Sciatic nerve (tissue), 1 donor: ENCODE data around the genes EXOC1L and CEP135.

- PRO-cap = no peak
Observed at GRCh38 chr4:54065030-54065201, 511 bp upstream of the CHIC2 start.

- PRO-cap = no peak
Observed at GRCh38 chr4:54534902-54535308, 122.9 kb upstream of the KIT start.

- PRO-cap = no peak
Observed at GRCh38 chr4:54590786-54591046, 67.0 kb upstream of the KIT start.

- PRO-cap = no peak
Observed at GRCh38 chr4:54632917-54633425, 24.8 kb upstream of the KIT start.

- PRO-cap = no peak
Observed at GRCh38 chr4:55121188-55121766, 4.1 kb downstream of the KDR start.

DNA sequence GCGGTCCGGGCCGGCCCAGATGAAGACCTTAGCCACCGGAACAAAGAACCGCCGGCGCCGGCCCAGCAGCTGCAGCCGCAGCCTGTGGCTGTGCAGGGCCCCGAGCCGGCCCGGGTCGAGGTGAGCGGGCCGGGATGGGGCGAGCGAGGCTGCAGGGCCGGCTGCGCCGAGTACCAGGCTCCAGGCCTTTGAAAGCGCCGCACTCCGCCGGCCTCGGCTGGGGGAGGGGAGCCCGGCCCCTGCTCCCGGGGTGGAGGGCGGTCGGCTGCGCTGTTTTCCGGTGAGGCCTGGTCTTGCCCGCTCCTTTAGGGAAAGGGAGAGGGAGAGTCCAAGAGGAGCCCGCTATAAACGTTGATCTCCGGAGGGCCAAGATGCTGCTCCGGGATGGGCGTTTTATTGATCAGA, 522 bp downstream of the TMEM165 start:
- PRO-cap = bidirectional peak, plus-strand start at position 312 of the sequence, minus-strand start at position 190 of the sequence

DNA sequence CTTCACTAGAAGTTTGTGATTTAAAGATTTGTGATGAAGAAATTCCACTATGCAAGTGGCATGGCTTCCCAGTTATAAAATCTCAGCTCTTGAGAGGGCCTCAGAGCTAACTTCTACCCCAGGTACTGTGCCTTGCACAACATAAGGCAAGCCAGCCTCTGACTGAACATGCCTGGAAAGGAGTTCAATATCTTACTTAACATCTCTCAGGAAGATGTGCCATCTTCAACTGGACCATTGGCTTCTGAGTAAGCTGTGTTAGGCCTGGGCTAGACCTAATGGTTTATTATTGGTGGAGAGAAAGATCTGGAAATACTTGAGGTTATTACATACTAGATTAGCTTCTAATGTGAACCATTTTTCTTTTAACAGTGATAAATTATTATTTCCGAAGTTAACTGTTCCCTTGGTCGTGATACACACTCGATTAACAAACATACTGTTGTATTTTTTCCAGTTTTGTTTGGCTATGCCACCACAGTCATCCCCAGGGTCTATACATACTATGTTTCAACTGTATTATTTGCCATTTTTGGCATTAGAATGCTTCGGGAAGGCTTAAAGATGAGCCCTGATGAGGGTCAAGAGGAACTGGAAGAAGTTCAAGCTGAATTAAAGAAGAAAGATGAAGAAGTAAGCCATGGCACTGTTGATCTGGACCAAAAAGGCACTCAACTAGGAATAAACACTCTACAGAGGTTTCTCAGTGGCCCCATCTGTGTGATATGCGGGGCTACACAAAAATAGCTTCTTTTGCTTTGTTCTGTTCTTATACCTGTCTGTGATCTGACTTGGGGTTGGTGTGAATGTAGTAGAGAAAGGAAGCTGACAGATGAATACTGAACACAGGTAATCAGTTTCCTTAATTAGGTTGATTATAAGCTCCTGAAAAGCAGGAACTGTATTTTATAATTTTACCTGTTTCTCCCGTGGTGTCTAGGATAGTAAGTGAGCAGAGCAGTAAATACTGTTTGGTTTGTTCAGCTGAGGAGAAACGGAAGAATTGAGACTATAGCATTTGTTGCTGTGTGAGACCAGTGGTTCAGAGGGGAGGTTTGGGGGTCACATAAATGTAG, 21.2 kb downstream of the TMEM165 start:
- PRO-cap = no peak

GRCh38 chr4:55553470-55554025, 6.8 kb upstream of the CLOCK start:
- PRO-cap = unidirectional peak, minus-strand start at chr4:55553528

GRCh38 chr4:55619073-55619439, 17.0 kb downstream of the NMU start:
- PRO-cap = no peak

DNA sequence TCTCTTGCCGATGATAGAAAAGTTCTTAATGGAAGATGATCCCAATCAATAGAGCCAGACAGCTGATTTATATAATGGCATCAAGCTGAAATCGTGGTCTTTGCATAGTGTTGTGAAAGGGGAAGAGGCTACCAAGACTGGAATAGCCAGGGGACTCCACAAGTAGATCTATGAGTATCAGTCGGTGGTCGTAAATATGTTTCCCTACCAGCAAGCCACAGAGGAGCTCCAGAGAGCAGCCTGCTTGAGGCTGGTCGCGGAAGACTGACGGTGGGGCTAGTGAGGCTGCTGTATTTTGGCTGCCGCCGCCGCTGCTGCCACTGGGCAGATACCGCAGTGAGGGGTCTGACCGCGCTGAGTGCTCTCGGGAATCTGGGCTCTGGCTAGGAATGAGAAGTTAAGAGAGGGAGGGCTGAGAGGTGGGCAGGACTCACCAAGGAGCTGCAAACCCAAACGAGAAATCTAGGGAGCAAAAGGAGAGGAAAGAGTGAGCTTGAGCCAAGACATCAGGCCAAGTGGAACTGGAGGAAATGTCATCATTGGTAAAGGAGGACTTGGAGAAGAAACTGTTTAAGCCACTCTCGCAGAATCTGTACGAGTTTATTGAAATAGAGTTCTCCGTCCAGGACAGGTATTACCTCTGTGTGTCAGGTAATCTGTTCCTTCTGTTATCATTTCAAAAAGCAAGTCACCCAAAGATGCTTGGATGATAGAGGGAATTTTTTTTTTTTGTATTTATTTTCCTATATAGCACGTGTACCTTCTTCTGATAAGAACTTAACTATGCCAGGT, at the start of gene EXOC1L:
EXOC1L (plus strand) TSS at position 294 of the 792 bp plus-strand sequence.
- PRO-cap = no peak

DNA sequence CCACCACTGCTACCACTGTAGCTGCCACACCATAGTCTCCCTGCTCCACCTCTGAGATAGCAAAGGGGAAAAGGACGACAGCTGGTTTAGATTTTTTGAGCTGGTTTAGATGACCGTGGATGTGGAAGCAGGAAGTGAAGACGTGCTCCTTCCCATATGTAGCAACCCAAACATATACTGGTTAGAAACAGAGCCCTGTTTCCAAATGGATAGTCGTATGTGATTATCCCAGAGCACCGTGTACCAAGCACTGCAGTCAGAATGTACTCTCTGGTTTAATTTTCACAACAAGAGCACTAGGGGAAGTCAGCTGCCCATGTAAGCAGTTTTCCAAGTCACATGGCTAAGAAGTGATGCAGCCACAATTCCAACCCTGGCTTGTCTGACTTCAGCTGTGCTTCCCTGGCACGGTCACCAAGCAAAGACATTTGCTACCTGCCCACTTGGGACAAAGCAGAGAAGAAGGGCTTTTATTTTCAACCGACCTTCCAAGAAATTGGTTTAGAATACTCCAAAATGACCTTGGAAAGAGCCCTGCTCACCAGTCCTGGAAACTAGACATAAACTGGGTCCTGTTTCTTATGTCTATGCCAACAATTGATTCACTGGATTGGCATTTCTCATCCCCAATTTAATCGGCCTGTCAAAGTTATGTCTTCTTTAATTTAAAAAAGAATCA, 28.2 kb upstream of the CEP135 start:
- PRO-cap = unidirectional peak, minus-strand start at position 263 of the sequence

DNA sequence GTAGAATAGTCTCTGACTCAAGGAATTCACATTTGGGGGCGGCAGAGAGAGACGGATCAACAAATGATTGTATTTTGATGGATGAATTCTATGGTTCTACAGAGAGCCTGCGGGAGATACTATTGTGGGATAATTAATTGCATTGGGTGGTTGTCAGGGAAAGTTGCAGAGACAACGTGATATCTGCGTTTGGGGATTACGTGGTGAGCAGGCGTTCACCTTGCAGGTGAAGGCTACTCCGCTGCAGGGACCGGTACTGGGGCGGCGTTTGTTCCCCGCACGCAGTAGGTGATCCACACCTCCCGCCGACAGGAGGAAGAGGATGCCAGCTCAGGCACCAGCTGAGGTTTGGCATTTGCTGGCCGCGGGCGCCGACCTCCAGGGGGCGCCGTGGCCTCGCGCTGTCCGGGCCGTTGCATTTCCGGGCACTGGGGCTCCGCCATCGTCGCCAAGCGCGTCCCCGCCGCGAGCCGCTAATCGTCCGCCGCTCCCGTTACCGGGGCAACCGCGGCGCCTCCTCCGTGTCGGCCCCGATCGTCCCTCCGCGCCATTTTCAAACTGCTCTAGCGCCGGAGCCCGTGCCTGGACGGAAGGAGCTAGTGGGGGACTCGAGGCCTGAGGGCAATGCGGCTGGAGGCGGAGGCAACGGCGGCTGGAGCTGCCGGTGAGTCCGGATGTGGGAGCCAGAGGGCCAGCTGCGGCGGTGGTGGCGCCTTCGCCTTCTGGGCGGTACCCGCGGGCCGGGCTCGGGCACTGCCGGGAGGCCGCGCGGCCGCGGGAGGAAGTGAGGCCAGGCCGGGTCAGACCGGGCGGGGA, at the start of gene CEP135:
CEP135 (plus strand) TSS at position 550 of the 816 bp plus-strand sequence.
- PRO-cap = bidirectional peak, plus-strand start at position 683 of the sequence, minus-strand start at position 724 of the sequence; bidirectional peak, plus-strand start outside the sequence, minus-strand start at position 786 of the sequence

- PRO-cap = unidirectional peak, plus-strand start at chr4:56466627; unidirectional peak, plus-strand start at chr4:56466665
Observed at GRCh38 chr4:56466306-56467067, 930 bp upstream of the SRP72 start.

GRCh38 chr4:56686545-56686981, 5.5 kb upstream of the HOPX start:
- PRO-cap = no peak

GRCh38 chr4:56932139-56932588, 24.5 kb downstream of the REST start:
- PRO-cap = no peak

DNA sequence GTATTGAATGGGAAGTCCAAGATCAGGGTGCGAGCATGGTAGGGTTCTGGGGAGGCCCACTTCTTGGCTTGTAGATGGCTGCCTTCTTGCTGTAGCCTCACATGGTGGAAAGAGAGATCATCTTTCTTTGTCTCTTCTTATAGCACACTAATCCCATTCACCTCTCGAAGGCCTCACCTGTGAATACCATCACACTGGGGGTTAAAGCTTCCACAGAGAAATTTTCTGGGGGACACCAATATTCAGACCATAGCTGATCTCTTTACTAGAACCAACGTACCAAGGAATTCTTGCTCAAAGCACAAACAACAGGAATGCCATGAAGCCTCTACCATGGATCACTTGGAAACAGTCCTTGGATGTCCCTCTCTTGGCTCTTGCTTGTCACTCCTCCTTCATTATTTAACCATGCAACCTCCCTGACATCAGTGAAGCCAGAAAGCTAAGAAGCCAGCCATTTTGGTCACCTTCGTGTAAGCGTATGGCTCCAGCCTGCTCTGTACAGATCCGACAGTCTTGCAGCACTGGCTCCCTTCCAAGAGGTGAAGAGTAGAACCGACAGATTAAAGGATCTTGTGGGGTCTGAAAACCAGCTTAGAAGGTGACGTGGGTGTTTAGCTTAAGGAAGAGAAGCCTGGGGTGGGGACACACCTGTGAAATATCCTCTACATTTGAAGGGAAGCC, 34.0 kb downstream of the IGFBP7 start:
- PRO-cap = no peak

- PRO-cap = unidirectional peak, minus-strand start at chr4:57111331
Observed at GRCh38 chr4:57111174-57111501, 953 bp upstream of the IGFBP7 start.

DNA sequence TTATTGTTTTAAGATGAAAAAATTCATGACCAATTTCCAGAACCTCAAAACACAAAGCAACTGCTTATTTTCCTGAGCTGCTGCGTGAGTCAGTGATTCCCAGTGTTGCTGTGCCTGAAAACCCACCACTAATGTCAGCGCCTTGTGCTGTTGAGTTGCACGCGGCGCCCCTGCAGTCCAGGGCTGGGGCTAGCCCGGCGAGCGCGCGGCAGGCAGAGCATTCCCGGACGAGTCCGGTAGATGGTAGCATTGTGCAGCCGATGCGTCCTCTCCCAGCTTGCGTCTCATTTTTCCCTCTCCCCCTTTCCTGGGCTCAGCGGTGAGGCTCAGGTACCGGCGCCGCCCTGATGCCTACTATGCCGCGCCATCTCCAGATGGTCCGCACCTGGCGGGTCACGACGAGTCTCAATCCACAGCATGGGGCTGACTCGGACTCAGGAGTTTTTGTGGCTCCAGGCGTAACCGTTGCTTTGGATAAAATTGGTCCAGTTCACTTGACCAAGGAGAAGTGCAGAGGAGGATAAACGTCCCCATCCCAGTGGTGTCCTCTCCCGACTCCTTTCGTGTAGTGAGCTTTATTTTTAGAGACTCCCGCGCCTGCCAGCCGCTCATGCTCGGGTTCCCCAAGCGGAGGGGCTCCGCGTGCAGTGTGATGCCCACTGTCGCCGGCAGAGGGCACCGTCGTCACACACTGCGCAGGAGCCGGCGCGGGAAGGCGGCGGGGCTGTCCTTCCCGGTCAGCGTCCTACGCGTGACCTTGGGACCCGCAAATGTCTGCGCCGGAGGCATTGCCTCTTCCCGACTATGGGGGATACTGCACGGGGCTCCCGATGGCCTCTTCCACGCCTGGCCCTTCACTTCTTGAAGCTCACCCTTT, 53.6 kb upstream of the IGFBP7 start:
- PRO-cap = no peak

DNA sequence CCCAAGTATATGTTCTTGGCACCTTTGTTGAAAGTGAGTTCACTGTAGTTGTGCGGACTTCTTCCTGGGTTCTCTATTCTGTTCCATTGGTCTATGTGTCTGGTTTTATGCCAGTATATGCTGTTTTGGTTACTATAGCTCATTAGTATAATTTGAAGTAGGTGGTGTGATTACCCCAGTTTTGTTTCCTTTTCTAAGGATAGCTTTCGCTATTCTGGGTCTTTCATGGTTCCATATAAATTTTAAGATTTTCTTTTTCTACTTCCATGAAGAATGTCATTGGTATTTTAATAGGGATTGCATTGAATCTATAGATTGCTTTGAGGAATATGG, 635.2 kb upstream of the ADGRL3 start:
- PRO-cap = no peak

- PRO-cap = bidirectional peak, plus-strand start at chr4:61201230, minus-strand start at chr4:61201139; bidirectional peak, plus-strand start at chr4:61202123, minus-strand start at chr4:61201902
Observed at GRCh38 chr4:61201178-61202001, 1.3 kb downstream of the ADGRL3 start.